Parotid gland (tissue), 1 donor: ENCODE data around the genes ARHGEF19 and PADI3.

DNA sequence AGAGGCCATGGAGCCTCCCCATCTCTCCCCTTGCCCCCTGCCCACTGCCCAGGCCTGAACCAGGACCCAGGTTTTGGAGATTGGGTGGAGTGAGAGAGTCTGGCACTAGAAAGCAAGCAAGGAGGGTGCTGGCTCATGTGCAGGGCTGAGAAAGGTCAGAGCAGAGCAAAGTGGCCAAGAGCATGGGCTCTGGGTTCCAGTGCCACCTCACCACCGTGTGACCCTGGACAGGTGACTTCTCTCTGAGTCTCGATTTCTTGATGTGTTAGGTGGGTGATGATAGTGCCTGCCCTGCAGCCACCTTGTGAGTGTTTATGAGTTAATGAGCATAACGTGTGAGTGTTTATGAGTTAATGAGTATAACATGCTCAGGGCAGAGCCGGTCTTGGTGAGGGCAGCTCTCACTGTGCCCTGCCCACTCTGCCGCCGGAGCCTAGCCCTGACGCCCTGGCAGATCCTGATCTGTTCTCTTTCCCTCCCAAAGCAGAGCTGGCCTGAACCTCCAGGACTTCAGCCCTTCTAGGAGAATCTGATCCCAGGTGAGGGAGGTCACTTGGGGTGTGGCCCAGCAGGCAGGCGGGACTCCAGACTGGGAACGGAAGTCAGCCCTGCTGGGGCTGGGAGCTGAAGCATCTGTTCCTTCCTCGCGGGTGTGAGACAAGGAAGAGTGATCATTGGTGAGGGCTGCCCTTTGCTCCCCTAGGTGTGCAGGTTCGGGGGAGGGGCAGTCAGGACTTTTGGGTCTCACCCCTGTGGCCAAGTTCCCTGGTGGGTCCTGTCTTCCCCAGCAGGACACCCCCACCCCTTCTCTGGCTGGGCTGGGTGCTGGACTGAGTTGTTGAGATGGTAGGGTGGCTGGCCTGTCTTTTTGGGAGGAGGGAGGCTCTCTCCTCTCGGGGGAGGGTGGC lies 5.7 kb downstream of the FBLIM1 start:
- PRO-cap: no peak

DNA sequence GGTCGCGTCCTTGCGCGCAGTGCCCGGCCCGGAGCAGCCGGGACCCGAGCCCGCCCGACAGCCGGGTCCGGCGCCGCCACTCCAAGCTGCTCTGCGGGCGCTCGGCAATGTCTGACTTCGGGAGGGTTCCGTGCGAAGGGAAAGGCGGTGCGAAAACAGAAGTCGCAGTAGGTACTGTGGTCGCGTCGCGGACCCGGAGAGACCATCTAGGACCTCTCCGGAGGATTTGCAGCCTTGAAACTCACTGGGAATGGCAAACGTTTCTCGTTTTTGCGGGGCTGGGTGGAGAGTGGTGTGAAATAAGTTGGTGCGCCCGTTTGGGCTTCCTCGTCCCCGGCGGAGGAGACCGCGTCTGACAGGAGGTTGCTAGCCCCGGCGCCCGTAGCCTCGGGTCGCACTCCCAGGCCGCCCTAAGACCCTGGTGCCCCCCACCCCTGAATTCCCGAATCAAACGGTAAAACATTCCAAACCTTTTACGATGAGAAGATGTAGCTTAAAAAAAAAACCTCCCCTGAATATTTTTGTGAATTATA lies 1.1 kb downstream of the SPEN start:
- PRO-cap: no peak

DNA sequence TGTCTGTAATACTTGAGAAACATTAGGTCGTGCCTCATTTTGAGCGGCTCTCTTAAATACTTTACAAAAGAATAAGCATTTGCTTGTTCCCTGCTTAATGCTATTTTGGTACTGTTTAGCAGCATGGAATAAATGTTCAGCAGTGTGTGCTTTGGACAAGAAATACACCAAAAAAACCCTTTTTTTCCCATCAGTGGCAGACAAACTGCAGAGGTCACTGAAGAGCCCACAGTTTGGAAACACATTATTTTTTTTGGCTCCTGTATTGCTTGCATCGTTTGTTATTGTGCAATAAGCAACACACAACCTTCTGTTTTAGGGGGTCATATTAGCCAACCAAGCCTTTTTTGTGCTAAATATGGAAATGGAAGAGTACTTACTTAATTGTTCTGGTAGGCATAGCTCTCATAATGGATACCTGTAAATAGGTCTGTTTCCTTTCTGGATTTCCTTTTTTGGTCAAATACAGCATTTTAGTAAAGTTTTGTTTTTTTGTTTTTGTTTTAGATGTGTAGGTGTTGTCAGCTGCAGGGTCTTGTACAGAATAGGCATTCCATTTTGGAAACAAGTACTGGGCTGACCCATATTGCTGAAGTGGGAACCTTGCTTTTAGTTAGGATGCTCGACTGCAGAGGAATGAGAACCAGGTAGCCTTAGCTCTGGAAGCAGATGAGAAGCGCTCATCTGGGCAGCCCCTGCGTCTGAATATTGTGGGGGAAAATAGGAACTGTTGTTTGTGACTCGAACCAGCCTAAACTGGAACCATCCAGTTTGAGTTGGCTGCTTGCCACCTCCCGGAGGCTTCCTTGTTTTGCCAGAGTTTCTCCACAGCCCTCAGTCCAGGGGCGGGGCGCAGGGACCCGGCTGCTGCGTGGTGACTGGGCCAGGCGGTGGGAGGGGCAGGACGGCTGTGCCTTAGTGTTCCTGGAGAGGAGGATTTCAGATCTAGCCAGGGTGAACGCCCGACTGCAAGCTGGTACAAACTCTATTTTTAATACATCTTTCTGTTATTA lies 38.4 kb downstream of the SPEN start:
- PRO-cap: bidirectional peak, plus-strand start at position 942 of the sequence, minus-strand start at position 710 of the sequence

- PRO-cap: no peak
Observed at GRCh38 chr1:15921782-15922464, 54.0 kb downstream of the ZBTB17 start.

DNA sequence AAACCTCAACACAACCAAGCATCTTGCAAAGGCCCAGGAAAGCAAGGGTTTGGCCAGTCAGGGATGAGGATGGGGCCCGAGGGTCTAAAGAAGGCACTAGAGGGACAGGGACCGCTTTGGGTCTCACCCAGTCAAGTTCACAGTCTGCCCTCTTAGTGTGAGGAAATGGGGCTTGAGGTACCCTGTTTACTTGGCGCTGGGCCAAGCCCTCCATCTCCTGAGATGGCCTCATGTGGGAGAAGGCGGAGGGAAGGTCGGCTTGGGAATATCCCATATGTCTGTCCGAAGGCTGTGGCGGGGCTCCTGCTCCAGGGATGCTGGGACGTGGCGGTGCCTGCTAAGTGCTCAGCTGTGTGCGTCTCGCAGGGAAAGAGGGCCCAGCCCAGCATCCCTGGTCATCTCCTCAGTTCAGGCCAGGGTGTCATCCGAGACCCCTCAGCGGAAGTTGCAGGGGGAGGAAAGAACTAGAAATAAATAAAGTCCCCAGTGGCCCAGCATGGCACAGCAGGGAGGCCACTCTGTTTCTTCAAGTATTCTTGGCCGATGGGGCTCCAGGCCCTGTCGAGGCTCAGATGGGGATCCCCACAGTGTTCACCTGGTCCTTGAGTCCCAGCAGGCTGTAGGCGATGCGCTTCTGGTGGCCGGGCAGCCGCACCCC lies 31.1 kb downstream of the EPHA2 start:
- PRO-cap: no peak

- PRO-cap: no peak
Observed at GRCh38 chr1:16138781-16139648, 16.9 kb downstream of the EPHA2 start.

DNA sequence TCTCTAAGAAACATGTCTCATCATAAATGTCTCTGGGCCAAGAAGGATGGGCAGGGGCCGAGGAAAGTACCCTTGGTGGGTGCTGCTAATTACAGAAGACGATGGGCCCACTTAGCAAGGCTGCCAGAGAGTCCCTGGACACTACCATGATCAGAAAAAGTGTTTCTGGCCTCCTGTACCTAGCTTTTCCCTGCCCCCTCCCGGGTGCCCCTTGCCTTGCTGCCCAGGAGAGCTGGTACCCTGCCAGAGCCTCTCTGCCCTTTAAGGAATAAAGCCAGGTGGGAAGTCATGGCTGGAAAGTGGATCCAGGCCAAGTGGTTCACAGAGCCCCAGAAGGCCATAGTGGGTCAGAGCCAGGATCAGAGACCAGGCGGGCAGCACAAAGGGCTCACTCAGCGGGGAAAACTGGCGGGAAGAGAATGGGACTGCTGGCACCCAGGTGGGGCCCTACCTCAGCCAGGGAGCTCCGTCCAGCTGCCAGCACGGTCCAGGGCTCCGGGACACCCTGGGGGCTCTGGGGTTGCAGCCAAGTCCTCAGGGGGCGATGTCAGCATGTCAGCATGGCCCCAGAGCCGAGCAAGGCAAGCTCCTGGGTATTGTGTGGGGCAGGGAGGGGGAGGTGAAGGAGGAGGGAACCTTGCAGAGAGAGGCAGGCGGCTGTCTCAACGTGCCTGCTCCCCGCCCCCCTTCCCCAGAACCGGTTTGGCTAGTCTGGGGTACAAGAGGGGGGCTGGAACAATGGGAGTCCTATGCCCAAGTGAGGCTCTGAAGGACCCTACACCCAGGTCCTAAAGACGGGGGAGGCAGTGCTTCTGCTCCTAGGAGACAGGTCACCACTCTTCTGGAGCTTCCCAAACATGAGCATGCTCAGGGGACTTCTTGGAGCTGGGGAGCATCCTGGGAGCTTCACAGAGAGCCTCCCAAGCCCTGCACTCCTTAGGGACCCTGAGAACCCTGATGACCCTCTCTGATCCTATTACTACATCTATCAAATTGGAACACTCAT lies at the start of gene ARHGEF19:
Gene ARHGEF19, minus strand, starts transcription at position 602 of the 1,006 bp plus-strand sequence.
- PRO-cap: no peak

DNA sequence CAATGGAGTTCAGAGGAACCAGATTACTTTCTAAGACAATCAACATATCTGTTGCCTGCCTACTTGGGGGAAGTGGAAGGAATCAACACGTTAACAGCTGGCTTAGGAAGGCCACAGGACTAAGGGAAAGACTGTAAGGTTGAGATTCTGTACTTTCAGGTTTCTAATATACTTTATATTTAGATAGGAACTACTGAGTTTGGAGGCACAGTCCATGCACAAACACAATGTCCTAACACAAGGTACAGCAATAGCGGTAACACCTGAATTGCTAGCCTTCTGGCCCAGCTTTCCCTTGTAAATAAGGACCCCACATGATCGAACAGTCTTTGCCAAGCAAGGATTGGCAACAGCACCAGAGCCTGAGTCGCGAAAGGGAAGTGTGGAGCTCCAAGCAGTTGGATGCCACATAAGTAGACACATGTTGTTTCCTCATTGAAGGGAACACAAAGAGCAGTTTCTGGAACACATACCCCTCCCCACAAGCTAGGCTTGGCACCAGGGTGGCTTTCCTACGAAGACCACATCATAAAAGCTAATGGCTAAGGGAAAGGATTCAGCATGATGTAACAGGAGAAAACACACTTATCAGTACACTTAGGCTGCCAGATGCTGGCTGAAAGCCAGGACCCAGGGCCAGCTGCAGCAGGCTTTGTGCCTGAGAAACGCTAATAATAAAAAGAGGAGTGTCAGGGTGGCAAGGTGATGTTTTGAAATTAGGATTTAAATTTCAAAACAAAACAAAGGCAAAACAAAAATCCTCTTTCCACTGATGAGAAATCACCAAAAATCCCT lies 11.6 kb upstream of the CPLANE2 start:
- PRO-cap: no peak

- PRO-cap: no peak
Observed at GRCh38 chr1:16286654-16287614, 50.0 kb upstream of the CPLANE2 start.

GRCh38 chr1:16442178-16442618 lies 1.7 kb downstream of the NECAP2 start:
- PRO-cap: no peak

DNA sequence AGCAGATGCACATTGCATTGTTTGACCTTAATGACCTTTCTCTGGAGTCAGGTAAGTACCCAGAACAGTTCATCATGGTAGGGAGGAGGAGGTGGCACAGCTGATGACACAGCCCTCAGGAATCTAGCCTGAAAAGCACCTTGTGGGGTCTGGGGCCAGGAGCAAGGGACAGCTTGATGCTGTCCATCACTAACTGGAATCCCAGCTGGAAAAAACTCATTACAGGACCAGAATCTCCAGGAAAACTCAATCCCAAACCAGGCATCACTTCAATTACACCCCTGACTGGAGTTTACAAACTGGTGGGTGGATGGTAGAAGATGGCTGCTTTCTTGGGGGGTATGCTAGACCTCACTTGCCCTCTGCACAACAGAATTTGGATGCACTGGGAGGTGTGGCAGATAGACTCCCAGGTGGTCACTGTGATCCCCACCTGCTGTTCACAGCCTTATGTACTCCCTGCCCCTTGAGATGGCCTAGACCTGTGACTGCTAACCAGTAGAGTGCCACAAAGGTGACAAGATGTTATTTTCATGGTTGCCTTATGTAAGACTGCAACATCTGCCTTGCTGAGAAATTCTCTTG lies 21.4 kb downstream of the NECAP2 start:
- PRO-cap: no peak

DNA sequence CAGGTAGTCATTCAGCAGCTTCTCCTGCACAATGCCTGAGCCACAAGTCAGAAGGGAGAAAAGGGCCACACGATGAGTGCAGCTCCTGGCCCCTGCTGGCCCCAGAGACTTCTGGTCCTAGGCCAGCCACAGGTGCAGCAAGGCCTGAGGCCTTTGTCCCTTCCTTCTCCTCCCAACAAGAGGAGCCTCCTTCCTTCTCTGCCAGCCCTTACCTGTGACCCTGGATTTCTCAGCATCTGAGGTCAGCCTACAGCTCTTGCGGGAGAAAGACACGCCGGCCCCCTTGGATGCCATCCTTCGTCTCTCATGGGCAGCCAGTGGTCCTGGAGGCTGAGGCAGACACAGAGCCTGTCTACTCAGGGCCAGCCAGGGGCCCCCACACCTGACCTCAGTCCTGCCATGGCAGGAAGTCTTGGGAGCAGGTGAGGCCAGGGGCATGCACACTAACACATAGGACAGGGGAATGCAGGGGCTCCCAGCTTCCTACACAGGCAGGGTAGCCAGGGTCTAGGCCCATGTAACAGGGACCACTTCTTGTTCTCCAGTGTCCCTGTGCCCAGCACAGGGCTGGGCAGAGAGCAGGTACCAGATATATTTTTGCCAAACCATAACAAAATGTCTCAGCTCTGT lies 202.4 kb downstream of the NECAP2 start:
- PRO-cap: no peak

DNA sequence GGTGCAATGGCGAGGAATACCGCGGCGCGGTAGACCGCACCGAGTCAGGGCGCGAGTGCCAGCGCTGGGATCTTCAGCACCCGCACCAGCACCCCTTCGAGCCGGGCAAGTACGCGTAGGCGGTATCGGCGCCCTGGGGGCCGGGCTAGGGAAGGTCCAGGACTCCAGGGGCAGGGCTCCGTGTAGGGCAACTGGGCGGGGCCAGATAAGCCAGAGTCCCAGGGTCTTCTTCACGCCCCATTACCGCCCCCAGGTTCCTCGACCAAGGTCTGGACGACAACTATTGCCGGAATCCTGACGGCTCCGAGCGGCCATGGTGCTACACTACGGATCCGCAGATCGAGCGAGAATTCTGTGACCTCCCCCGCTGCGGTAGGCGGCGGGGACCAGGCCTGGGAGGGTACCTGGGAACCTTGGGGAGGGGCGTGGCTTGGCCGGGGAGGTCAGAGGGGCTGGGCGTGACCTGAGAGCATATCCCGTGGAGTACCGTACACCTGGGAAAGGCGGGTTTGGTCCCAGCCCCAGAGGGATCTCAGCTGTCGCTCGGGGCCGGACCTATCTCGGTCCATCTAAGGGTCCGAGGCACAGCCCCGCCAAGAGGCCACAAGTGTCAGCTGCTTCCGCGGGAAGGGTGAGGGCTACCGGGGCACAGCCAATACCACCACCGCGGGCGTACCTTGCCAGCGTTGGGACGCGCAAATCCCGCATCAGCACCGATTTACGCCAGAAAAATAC lies 206.9 kb downstream of the NECAP2 start:
- PRO-cap: no peak

GRCh38 chr1:16922965-16923559 lies 1.3 kb downstream of the CROCC start:
- PRO-cap: no peak

GRCh38 chr1:16966888-16967499 lies 13.4 kb downstream of the MFAP2 start:
- PRO-cap: no peak

DNA sequence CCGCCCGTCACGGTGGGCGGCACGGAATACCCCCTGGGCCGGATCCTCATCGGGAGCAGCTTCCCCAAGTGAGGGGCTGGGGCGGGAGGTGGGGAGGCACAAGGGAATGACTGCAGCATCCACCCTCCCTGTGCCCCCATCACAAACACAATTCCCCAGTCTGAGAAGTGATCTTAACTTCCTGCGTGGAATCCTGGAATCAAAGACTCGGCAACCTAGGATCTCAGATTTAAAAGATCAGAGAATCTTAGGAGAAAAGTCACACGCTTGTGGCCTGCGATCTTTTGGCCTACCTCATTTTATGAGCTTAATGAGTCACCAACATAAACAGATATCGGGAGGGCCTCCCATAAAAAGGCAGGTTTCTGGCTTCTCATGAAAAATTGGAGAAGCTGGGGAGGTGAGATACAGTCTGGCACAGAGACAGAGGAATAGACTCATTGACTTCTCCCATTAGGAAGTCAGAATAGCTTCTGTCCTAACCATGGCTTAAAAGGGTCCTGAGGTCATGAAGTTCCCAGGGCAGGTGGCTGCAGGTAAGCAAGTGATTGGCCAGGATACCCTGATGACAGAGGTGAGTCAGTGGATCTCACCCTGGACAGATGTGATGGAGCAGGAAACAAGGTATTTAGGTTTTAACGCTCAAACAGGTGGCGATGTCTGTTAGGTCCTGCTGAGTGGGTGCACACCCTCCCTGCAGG lies 15.8 kb upstream of the PADI3 start:
- PRO-cap: no peak

- PRO-cap: no peak
Observed at GRCh38 chr1:17248626-17249670, at the start of gene PADI3. PADI3 (plus strand) TSS chr1:17249098.

DNA sequence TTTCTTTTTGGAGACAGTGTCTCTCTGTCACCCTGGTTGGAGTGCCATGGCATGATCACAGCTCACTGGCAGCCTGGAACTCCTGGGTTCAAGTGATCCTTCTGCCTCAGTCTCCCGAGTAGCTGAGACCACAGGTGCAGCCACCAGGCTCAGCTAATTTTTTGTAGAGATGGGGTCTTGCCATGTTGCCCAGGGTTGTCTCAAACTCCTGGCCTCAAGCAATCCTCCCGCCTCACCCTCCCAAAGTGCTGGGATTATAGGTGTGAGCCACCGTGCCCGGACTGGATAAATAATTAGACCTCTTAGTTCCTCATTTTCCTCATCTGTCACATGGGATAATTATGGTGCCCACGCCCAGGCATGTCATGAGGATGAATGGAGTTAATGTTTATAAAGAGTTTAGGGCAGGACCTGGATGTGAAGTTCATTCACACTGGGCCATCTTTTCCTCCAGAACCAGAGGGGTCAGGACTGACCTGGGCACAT lies 23.7 kb downstream of the PADI3 start:
- PRO-cap: no peak

DNA sequence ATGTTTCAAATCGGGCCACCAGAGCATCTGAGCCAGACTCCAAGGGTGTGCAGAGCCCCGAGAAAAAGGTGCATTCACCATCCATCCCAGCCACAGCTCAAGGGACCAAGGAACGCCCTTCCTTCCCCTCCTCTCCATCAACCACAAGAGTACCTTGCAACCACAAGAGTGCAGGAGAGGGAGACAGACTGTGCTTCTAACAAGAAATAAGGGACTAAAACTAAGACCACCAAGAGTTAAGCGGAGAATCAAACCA lies 28.6 kb downstream of the RCC2 start:
- PRO-cap: no peak

DNA sequence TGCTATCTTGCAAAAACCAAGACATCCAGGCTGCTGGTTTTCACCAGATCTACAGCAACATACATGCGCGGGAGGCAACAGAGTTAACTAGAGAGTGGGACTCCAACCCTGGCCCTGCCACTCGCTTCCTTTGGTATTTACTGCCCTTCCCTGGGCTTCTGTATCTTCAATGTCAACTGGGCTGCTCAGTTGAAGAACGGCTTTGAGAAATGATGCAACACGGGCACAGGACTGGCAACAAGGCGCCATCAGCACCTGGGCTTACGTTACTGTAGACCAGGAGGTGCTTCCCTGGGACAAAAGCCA lies 11.6 kb downstream of the RCC2 start:
- PRO-cap: no peak